ENCODE results near the genes DEFB127, SIRPB2, SIRPD and SIRPB1.

DNA sequence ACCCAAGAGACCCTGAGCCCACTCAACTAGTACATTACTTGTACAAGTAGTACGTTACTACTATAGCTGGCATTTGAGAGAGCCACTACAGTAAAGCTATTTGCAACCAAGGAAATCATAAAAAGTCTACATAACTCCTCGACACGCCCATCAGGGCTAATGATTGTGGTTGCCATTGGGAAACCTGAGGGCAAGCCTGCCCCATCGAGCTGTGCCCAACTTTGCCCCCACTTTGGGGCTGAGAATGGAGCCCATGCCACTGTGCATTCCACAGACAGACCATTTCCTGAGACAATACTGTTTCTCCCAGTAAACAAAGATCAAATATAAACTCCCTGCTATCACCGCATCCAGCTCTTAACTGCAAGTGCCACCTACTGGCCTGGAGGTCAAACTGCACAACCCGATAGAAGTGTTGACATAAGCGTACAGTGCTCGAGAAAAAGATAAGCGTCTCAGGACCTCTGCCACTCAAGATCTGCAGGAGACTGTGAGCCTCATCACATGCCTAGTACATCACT lies 4.8 kb upstream of the DEFB126 start:
- PRO-cap, 4 experiments = no peak in any of the 4 experiments
- RAMPAGE, long total RNA, 4 experiments = no peak in any of the 4 experiments

DNA sequence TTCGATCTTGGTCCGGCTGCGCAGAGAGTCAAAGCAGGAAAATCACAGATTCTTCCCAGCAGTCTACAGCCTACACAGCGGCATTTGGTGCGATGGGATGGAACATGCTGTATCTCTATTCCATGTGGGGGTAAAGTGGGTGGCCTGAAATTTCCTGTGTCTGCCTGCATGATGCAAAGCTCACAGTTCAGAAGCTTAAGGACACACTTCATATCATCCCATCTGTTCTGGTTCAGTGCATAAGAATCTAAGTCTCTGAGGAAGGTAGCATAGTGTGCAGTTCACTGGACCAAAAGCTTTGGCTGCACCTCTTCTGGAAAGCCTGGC lies at the start of gene DEFB127:
Gene DEFB127 (plus strand): TSS at position 238 of the 327 bp plus-strand sequence.
- PRO-cap, 4 experiments = no peak in any of the 4 experiments
- RAMPAGE, long total RNA, 4 experiments = no peak in any of the 4 experiments

GRCh38 chr20:309512-310221 lies 12.3 kb downstream of the ZCCHC3 start:
- PRO-cap, 4 experiments = peak in 3 of 4 experiments; most common plus-strand start chr20:310172 (in 3); most common minus-strand start chr20:310071 (in 2)
- RAMPAGE, long total RNA, 4 experiments = no peak in any of the 4 experiments

GRCh38 chr20:413591-413916 lies 5.5 kb downstream of the RBCK1 start:
- PRO-cap, 4 experiments = no peak in any of the 4 experiments
- RAMPAGE, long total RNA, 4 experiments = no peak in any of the 4 experiments

DNA sequence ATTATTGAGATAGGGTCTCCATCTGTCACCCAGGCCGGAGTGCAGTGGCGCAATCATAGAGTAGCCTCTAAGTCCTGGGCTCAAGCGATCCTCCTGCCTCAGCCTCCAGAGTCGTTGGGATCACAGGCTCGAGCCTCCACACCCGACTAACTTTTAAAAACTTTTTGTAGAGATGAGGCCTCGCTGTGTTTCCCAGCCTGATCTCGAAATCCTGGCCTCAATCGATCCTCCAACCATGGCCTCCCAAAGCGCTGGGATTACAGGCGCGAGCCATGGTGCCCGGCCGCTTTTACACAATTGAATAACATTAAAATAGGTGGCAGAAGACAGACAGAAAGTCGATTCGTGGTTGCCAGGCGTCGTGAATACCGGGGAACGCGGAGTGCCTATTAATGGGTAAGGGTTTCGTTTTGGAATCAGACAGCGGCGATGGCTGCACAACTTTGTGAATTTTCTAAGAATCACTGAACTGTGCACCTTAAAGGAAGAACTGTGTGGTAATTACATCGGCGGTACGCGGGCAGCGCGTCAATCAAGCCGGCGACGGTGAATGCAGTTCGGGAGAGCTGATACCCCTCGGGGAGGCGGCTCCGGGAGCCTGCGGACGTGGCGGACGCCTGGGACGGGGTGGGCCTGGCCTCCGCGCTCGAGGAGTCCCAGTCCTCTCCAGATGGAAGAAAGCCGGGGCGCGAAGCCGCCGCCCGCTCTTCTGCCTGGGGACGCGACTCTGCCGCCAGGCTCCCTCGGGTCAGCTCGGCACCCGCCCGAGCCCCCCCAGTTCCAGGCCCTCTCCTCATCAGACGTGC lies 753 bp downstream of the TBC1D20 start:
- PRO-cap, 4 experiments = peak in 4 of 4 experiments; most common plus-strand start position 669 of the sequence (in 4); most common minus-strand start position 629 of the sequence (in 1)
- RAMPAGE, long total RNA, 4 experiments = no peak in any of the 4 experiments

- PRO-cap, 4 experiments = no peak in any of the 4 experiments
- RAMPAGE, long total RNA, 4 experiments = no peak in any of the 4 experiments
These were observed 32.3 kb upstream of the TBC1D20 start for GRCh38 chr20:494377-495379.

GRCh38 chr20:652302-652813 lies 642 bp downstream of the SRXN1 start:
- PRO-cap, 4 experiments = no peak in any of the 4 experiments
- RAMPAGE, long total RNA, 4 experiments = no peak in any of the 4 experiments

- PRO-cap, 4 experiments = no peak in any of the 4 experiments
- RAMPAGE, long total RNA, 4 experiments = no peak in any of the 4 experiments
These were observed 907 bp upstream of the SRXN1 start for GRCh38 chr20:653858-654355.

- PRO-cap, 4 experiments = peak in 1 of 4 experiments; most common plus-strand start chr20:1130231 (in 1)
- RAMPAGE, long total RNA, 4 experiments = no peak in any of the 4 experiments
These were observed 11.6 kb downstream of the PSMF1 start for GRCh38 chr20:1130050-1130378.

- PRO-cap, 4 experiments = peak in 1 of 4 experiments; most common plus-strand start chr20:1166151 (in 1)
- RAMPAGE, long total RNA, 4 experiments = no peak in any of the 4 experiments
These were observed 18.9 kb downstream of the TMEM74B start for GRCh38 chr20:1165891-1166261.

- PRO-cap, 4 experiments = no peak in any of the 4 experiments
- RAMPAGE, long total RNA, 4 experiments = no peak in any of the 4 experiments
These were observed 1.0 kb upstream of the TMEM74B start for GRCh38 chr20:1185763-1186271.

DNA sequence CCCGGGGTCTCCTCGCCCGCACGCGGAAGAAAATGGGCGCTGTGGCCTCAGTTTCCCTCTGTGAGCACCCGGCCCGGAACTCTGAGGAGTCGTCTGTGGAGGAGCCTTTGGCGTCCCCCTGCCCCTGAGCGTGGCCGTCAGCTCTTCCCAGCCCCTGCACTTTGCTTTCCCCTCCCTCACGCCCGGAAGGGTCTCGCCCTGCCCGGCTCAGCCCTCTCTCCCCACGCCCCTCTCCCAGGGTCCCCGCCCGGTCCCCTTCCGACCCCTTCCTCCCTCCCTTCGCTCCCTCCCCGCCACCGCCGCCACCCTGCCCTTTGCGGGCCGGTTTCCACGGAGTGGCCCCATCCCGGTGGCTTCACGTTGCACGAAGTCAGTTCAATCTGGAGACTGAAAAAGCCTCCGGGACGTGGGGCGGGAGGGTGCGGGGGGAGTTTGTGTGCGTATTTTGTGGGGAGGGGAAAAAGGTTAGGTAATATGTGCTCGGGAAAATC lies 540 bp downstream of the RAD21L1 start:
- PRO-cap, 4 experiments = no peak in any of the 4 experiments
- RAMPAGE, long total RNA, 4 experiments = no peak in any of the 4 experiments

- PRO-cap, 4 experiments = peak in 4 of 4 experiments; most common plus-strand start chr20:1325421 (in 4); most common minus-strand start chr20:1325209 (in 1)
- RAMPAGE, long total RNA, 4 experiments = start-site peak on the plus strand in 4 of 4 experiments, at chr20:1325366-1325426 at its widest, 82 to 146 reads per replicate
These were observed 3.8 kb downstream of the SDCBP2 start for GRCh38 chr20:1324994-1325614.

DNA sequence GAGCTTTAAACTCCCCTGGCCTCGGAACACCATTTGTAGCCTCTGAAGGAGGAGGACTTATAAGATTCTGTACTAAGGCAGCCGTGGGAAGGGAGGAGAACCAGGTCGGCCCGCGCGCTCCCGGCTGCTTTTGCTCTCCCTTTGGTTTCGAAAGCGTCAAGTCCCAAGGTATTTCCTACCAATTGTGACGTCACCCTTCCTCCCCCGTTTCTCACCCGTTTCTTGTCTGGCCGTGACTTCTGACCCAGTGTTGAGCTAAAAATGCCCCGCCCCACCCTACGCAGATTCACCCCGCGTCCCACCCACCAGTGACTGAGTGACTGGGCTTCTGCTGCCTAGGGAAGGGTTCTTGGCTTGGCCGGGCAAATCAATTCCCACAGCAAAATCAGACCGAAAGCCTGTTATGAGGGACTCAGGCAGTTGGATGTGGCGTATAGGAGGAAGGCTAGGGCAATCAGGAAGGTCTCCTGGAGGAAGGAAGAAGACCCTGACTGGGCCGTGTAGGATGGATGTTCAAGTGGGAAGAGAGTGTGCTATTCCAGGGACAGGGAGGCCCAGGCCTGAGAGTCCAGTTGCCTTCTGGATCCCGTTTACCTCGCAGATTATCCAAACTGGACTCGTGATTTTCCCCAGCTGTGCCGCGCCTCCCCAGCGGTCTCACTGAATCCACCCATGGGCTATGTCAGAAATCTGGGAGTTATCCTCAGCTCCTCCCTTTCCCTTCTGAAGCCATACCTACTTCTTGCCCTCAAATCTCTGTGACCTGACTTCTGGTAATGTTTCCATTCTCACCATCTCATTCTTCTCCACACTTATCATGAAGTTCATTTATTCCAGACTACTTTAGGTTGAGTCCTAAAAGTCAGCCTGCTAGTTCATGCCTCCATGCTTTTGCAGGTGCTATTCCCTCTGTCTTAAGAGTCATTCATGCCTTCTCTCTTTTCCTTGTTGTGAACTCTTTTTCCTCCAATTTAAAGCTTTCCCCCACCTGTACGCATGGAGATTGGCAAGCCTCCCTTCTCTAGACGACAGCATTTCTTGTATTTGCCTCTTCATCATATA lies 3.0 kb downstream of the SDCBP2 start:
- PRO-cap, 4 experiments = peak in 4 of 4 experiments; most common plus-strand start position 311 of the sequence (in 3); most common minus-strand start position 143 of the sequence (in 4)
- RAMPAGE, long total RNA, 4 experiments = start-site peak on the plus strand in 1 of 4 experiments, centred at position 271 of the sequence, 6 reads per replicate

DNA sequence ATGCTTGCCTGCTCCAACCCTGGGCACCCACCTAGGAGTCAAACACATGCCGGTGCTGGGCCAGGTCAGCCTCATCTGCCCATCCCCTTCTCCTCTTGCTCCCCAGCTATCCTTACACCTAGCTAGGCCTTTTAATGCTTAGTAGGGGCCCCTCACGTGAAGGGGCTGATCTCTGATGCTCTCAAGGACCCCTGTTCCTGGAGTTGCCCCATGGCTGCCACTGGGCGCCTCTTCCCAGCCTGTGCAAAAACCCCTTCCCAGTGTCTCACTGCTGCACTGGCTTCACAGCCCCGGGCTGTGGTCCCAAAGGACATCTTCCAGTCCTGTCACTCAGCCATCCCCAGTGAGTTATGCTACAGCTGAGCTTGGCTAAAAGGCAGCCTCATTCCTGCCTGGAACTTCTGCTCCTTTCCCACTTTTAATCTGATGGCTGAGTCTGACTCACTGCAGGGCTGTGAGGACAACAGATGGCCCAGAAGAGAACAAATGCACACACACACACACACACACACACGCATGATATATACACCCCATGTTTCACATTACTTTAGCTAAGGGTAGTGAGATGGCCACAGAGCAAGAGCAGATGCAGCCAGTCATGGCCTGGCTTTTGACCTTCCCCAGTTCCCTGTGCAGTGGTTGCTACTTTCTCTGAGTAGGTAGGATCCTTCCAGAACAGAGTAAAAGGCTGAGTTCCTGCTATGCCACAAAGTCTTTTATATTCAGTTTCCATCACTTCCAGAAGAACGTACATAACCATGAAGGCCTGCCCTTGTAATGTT lies 12.9 kb upstream of the SDCBP2 start:
- PRO-cap, 4 experiments = no peak in any of the 4 experiments
- RAMPAGE, long total RNA, 4 experiments = no peak in any of the 4 experiments

DNA sequence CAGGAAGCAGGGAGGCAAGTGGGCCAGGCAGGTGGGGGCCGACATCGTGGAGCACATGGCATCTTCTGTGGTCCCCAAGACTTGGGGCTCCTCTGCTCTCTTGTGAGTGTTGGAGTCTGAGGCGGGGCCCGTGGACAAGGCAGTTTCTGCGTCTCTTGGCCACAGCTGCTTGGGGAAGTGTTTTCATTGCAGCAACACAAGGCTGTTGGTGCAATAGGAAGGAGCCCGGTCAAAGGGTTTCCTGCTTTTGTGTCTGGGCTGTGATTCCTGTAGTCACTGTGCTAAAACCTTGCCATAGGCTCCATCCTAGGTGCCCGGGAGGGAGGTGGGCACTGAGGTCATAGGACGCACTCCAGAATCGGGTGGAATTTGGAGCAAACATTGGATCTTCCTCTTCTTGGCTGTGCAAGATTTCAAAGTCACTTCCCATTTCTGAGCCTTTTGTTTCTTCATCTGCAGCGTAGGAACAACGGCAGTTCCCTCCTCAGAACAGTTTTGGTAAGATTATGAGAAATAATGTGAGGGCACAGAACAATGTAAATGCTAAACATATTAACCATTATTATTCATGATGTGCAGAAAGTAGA lies at the start of gene SIRPB2:
Gene SIRPB2 (minus strand): TSS at position 118 of the 587 bp plus-strand sequence.
- PRO-cap, 4 experiments = peak in 4 of 4 experiments; most common plus-strand start position 314 of the sequence (in 1); most common minus-strand start position 148 of the sequence (in 3)
- RAMPAGE, long total RNA, 4 experiments = start-site peak on the minus strand in 4 of 4 experiments, centred at positions 87 to 249 of the sequence, 32 to 570 reads per replicate

GRCh38 chr20:1493570-1493980 lies 2.4 kb upstream of the SIRPB2 start:
- PRO-cap, 4 experiments = no peak in any of the 4 experiments
- RAMPAGE, long total RNA, 4 experiments = no peak in any of the 4 experiments

- PRO-cap, 4 experiments = no peak in any of the 4 experiments
- RAMPAGE, long total RNA, 4 experiments = no peak in any of the 4 experiments
These were observed at the start of gene SIRPD for GRCh38 chr20:1557640-1558087. SIRPD (minus strand) TSS chr20:1557705.

GRCh38 chr20:1619608-1620136 lies at the start of gene SIRPB1:
SIRPB1 (minus strand) TSS chr20:1620009.
- PRO-cap, 4 experiments = peak in 4 of 4 experiments; most common minus-strand start chr20:1620004 (in 4)
- RAMPAGE, long total RNA, 4 experiments = start-site peak on the minus strand in 4 of 4 experiments, at chr20:1619983-1620057 at its widest, 360 to 1,493 reads per replicate

DNA sequence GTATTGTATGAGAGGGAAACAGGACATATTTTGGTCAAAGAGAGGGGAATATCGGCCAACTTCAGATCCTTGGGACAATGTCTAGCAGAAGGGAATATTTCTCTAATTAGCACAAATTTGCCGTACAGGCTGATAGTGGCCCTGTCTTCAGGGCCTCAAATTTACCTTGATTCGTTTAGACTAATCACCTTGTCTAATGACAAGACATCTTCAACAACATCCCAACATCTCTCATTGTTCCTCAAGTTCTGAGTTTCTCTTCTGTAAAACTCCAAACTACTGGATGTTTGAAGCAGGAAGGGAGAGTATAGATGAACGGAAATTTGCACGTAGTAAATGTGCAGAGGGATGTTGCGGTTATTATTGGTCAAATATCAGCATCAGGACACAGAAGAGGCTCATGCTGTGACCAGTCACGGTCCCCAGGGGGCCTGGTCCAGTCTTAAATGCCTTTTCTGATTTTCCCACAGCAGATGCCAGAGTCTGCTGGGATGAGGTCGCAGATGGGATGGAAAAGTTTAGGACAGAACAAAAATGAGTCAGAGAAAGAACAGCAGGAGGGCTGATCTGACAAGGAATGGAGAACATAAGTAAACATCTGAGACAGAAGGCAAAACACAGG lies 11.6 kb upstream of the SIRPG start:
- PRO-cap, 4 experiments = no peak in any of the 4 experiments
- RAMPAGE, long total RNA, 4 experiments = no peak in any of the 4 experiments